Skin of body (tissue), 2 donors: ENCODE measurements around a stretch of chr2.

GRCh38 chr2:11773719-11774453, 27.5 kb downstream of the LPIN1 start:
- RAMPAGE, long total RNA: no peak

GRCh38 chr2:12424873-12425319, 291.8 kb upstream of the TRIB2 start:
- RAMPAGE, long total RNA: no peak

DNA sequence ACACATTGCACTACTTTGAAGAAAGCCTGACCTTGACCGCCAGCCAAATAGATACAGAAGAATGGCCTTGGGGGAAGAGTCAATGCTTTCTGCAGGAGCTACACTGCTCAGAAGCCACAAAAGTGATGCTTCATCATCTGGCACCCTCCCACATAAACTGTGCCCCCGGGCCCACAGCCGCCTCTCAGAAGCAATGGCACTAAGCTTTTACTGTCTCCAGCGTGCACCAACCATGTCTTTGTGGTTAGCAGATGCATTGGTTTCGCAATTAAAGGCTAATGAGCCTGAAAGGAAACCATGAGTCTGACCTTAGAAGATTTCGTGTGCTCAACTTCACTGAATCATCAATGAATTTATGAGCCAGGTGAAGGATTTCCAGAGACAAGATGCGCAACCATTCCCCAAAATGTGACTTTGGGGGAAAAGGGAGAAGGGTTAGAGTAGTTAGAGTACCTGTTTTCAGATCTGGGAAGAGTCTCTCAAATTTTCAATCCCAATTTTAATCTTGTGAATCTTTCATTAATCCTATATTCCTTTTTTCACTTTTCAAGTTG, 209.4 kb upstream of the TRIB2 start:
- RAMPAGE, long total RNA: no peak

DNA sequence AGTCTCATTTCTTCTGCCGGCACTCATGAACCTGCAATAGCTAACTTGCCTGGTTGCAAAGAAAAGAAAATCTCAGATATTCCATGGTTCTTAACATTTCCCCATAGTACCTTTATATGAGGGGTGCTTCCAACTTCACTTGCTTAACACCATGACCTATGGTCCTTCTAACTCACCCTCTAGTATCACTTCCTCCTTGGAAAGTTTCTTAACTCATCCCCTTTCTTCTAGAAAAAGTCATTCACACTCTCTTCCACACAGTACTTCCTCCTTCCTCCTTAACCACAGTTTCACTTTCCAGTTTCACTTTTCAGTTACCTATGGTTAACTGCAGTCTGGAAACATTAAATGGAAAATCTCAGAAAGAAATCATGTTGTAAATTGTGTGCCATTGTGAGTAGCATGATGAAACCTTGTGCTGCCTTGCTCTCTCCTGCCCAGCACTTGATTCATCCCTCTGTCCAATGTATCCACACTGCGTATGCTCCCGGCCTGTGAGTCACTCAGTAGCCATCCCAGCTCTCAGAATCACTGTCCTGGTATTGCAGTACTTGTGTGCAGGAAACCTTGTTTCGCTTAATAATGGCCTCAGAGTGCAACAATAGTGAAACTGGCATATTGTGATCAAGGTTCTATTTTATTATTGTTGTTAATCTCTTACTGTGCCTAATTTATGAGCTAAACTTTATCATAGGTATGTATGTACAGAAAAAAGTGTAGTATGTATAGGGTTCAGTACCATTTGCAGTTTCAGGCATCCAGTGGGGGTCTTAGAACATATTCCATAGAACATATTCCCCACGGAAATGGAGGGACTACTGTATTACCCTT, 128.6 kb upstream of the TRIB2 start:
- RAMPAGE, long total RNA: no peak

- RAMPAGE, long total RNA: no peak
Measured at GRCh38 chr2:12685190-12685601, 31.5 kb upstream of the TRIB2 start.

- RAMPAGE, long total RNA: no peak
Measured at GRCh38 chr2:12776322-12776642, 59.5 kb downstream of the TRIB2 start.

- RAMPAGE, long total RNA: no peak
Measured at GRCh38 chr2:12918609-12919362, 202.1 kb downstream of the TRIB2 start.

DNA sequence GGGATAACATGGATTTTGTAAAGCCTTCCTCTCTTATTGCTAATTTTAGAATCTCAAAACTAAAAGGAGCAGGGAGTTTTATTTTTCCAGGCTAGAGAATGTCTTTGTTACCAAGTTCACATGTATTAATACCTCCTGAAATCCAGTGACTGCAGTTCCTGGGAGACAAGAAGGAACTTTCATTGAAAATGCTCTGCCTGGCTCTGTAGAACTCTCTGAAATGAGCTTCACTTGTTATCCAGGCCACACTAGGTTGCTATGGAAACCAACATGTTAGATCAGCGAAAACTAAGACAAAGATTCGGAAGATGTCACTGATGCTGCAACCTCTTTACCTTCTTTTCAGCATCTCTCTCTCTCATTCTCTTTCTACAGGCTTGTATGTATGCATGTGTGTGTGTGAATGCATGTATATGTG, 218.4 kb downstream of the TRIB2 start:
- RAMPAGE, long total RNA: no peak

GRCh38 chr2:13876377-13876796, 756.1 kb upstream of the LRATD1 start:
- RAMPAGE, long total RNA: no peak

DNA sequence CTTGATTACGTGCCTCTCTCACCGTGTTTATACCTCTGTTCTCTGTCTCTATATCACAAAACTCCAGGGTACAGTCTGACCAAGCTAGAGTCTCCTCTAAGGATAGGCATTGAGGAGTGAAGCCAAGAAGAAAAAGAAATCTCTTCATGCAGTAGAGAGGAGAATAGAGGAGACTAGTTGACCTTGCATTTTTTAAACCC, 267.9 kb upstream of the LRATD1 start:
- RAMPAGE, long total RNA: no peak

DNA sequence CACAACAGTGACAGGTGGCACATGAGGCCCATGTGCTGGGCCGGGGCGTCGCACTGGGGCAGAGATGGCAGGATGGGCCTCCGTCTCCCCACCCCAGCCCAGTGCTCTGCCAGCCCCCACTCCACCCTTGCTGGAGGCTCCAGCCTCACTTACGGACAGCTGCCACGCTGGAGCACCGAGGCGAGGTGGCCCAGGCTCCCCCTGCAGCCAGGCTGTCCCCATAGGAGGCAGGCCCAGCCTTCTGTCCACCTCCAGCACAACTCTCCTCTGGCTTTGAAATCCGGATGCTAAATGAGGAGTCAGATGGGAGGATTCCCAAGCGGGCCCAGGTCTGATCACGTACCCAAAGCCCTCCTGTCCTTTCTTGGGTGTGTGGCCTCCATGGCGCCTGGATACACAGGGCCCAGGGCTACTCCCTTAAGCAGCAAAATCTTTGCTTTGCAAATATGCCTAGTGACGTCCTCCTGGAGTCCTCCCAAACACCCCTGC, 170.6 kb upstream of the MYCN start:
- RAMPAGE, long total RNA: no peak

DNA sequence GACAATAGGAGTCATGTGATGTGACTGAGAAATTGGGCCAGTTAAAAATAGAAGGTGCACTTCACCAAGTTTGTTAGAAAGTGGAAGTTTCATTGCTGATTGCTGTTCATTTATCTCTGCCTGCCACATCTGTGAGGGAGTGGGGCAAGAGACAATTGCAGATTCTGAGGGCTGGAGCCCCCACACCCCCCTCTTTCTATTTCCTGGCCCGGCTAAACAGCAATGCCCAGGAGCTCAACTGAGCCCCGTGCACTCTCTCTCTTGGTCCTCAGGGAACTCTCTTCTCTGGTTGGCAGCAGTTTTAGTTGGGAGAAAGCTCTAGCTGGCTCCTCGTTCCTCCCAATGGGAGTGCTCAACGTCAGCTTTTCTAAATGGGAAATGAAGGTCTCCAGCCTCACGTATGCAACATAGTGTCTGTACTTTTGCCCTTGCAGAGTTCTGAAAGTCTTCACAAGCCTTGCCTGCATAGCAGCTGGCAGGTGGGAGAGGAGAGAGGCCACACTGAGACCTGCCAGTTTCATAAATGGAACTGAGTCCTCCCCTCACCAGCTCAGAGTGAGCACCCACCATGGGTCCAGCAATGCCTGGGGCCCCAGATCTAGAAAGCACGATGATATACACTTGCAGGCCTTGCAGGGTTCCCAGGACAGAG, 115.7 kb downstream of the MYCN start:
- RAMPAGE, long total RNA: no peak

- RAMPAGE, long total RNA: no peak
Measured at GRCh38 chr2:16602985-16604028, 62.3 kb downstream of the CYRIA start.

DNA sequence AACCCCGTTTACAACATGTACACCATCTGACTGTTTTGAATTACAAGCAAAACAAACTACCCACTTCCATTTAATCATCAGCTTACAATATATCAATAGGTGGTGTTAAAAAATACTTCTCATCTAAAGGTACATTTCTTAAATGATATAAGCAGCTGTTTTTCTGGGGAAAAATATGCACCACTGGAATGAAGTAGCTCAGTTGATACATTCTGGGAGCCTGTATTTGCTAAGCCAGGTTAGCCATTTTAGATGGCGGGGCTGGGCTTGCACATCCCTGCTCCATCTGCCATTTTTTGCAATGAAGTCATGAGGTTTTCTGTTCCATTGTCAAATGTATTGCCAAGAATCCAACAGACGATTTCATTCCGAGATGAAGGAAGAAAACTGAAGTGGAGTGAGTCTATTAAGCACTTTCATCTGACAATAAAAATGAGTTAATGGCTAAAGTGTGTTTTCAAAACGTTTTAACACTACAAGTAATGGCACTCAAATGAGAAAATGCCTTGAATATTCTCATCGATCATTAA, 61.1 kb downstream of the CYRIA start:
- RAMPAGE, long total RNA: no peak

GRCh38 chr2:16612499-16613068, 53.0 kb downstream of the CYRIA start:
- RAMPAGE, long total RNA: no peak

- RAMPAGE, long total RNA: no peak
Measured at GRCh38 chr2:16651918-16652459, 13.6 kb downstream of the CYRIA start.

- RAMPAGE, long total RNA: no peak
Measured at GRCh38 chr2:16653035-16653583, 12.5 kb downstream of the CYRIA start.

DNA sequence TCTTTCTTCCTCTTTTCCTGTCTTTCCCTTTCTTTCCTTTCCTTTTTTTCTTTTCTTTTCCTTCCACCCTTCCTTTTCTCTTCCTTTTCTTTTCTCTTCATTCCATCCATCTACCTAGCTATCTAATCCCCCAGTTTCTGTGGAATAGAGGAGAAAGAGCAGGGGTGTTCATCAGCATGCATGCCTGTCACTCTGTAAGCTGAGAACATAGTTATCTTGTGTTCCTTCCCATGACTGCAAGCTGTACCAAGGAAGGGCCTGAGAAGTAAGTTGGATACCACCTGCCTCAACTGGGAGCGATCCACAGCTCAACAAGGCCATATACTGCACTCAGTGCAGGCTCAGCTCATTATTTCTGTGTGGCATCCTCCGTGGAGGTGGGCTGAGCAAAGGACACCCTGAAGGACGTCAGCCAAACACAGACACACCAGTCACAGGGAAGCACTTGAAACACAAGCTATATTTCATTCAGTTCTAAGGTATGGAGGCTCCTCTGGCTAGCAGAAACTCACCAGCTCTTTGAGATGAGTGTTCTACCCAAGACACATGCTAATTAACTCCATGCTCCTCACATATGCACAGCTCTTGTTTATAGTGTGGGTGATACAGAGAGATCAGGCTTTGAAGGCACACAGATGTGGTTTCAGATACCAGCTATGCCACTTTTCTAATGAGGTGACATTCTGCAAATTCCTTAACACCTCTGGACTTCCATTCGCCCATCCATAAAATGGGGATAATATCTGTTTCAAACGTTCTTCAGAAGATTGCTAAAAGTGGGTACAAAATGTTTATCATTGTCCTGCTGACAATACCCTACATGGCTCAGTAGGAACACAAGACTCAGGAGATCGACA, 6.7 kb downstream of the CYRIA start:
- RAMPAGE, long total RNA: no peak

GRCh38 chr2:17643055-17643558, 102.6 kb downstream of the VSNL1 start:
- RAMPAGE, long total RNA: no peak

- RAMPAGE, long total RNA: no peak
Measured at GRCh38 chr2:17757326-17757721, 3.4 kb downstream of the GEN1 start.